HT1080 (cell line): ENCODE measurements around the gene HTATIP2.

RAMPAGE:
- cytosol, long total RNA = no peak
- long total RNA = no peak
- nucleus, long total RNA = no peak
These were observed 125.1 kb downstream of the DBX1 start for GRCh38 chr11:20035217-20035617.

GRCh38 chr11:20042197-20042886, 117.9 kb downstream of the DBX1 start:
RAMPAGE:
- cytosol, long total RNA = no peak
- long total RNA = no peak
- nucleus, long total RNA = no peak

GRCh38 chr11:20363423-20364730, at the start of gene HTATIP2:
Gene HTATIP2, plus strand, starts transcription at chr11:20363714.
RAMPAGE:
- cytosol, long total RNA = no peak
- long total RNA = no peak
- nucleus, long total RNA = no peak

RAMPAGE:
- cytosol, long total RNA = no peak
- long total RNA = no peak
- nucleus, long total RNA = no peak
These were observed 86.9 kb downstream of the PRMT3 start for GRCh38 chr11:20474267-20475025.

DNA sequence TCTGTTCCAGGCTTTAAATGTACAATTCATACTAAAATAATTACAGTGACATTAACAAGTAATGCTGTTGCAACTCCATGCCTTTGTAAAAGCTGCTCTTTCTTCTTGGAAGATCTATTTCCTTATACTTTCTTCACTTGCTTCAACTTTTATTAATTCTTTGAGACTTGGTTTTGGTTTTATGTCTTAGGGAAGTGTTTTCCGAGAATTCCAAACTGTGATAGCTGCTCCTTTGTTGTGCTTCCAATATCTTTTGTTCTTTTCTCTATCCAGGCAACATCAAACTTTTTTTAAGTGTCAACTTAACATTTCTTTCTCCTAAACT, 120.9 kb upstream of the CCDC179 start:
RAMPAGE:
- cytosol, long total RNA = no peak
- long total RNA = no peak
- nucleus, long total RNA = no peak

DNA sequence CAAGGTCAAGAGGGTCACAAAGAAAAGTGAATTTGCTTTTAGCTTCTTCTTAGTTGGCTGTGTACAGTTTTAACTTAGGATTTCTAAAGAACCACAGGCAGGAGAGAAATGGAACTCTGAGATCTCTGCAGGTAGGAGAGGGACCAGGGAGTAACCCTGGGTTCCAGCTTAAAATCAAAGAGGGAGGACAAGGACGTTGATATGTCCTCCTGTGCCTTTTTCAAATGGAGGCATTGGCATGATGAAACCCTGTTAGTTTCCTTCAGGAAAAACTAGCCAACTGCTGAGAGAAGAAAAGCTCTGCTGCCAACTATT, 331.9 kb downstream of the LUZP2 start:
RAMPAGE:
- cytosol, long total RNA = no peak
- long total RNA = no peak
- nucleus, long total RNA = no peak

GRCh38 chr11:26522987-26523493, 49.0 kb downstream of the MUC15 start:
RAMPAGE:
- cytosol, long total RNA = no peak
- long total RNA = no peak
- nucleus, long total RNA = no peak

RAMPAGE:
- cytosol, long total RNA = no peak
- long total RNA = no peak
- nucleus, long total RNA = no peak
These were observed 119.9 kb upstream of the SLC5A12 start for GRCh38 chr11:26841808-26842116.

GRCh38 chr11:26947370-26948126, 46.4 kb upstream of the FIBIN start:
RAMPAGE:
- cytosol, long total RNA = no peak
- long total RNA = no peak
- nucleus, long total RNA = no peak

GRCh38 chr11:27219412-27220337, 143.3 kb downstream of the CCDC34 start:
RAMPAGE:
- cytosol, long total RNA = no peak
- long total RNA = no peak
- nucleus, long total RNA = no peak

DNA sequence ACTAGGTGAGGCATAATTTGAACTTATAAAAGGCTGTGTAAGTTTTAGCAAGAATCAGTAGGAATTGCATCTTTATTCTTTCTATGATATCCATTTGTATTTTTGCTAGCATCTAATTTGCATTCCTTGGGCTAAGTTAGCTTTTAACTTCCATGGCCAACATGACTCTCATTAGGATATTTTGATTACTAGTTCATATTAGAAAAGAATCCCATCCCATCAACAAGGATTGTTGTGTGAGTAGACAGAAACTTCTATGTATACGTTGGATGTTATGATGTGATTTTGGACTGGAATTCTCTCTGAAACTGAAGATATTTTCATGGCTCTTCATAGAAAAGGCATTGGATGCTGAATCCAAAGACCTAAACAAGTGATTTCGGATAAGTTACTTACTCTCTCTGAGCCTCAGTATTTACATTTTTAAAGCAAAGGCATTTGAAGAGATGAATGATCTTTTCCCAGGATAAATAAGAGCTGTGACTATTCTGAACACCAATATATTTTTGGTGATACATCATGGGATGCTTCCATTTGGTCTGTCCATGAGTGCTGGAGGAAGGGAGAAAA, 104.7 kb downstream of the CCDC34 start:
RAMPAGE:
- cytosol, long total RNA = no peak
- long total RNA = no peak
- nucleus, long total RNA = no peak

DNA sequence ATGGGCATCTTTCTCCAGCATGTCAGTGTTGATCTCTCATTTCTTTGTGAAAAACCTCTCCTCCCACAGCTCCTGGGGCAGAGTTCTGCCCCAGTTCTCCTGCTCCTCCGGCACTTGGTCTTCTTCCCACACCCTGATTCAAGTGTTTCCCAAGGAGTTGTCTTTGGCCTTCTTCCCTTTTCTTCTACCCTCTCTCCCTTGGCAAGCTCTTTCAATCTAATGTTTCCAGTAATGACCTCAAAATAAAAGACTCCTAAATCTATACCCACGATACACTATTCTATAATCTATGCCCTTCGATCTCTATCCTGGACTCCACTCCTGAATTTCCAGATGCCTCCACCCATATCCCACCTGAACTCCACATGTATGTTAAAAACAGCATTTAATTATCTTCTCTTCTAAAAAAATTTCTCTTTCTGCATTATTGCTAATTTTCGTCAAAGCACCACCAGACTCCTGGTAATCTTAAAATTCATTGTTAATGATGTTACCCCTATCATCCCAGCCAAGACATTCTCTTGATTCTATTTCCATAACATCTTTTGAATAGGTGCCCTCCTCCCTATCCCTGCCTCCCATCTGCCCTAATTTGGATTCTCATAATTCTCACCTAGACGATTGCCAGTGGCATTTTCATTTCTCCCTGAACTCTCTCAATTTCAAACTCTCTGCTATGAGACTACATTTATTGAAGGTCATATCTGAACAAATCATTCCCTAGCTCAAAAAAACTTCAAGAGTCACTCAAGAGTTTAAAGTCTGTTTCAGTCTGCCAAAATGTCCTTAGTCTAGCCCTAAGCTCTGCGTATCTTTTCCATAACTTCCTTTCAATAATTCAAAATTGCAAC, 42.4 kb upstream of the CCDC34 start:
RAMPAGE:
- cytosol, long total RNA = no peak
- long total RNA = no peak
- nucleus, long total RNA = no peak

DNA sequence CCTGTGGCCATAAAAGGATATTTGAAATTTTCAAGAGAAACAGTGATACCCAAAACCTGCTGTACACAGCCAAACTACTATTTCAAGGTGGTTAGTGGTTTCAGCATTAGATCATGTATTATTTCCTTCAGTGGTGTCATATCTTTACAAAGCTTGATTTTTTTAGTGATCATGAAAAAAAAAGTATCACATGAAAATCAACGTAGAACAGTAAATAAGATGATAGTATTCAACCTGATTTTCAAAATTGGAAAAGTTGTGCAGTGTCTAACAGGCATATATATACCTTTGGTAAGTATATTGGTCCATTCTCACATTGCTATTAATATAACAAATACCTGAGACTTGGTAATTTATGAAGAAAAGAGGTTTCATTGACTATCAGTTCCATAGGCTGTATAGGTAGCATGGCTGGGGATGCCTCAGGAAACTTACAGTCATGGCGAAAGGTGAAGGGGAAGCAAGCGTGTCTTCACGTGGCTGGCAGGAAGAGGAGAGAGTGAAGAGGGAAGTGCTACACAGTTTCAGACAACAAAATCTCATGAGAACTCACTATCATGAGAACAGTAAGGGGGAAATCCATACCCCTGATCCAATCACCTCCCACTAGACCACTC, 137.2 kb downstream of the METTL15 start:
RAMPAGE:
- cytosol, long total RNA = no peak
- long total RNA = no peak
- nucleus, long total RNA = no peak

RAMPAGE:
- cytosol, long total RNA = no peak
- long total RNA = no peak
- nucleus, long total RNA = no peak
These were observed 856.9 kb downstream of the KCNA4 start for GRCh38 chr11:29159885-29160433.

DNA sequence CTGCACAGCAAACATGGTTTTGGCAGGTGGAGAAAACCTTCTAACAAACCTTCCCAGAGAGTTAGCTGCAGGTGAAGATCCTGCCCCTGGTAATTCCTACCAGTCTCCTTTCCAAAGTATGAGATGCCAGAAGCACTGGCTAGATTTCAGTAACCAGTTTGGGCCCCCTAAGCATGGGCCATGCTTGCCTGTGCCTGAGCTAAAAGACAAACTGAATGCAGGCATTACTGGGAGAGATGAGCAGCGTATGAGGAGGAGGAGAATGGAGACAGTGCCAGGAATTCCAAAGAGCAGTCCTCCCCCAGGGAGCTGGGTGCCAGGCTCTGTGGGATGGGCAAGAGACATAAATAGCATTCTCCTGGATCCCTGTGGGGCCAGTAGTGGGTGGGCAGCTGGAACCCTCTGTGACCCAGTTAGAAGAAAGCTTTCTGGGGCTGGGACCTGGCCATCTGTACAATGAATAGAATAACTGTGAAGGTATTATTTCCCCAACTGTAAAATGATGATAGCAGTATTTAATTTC, 235.6 kb downstream of the KCNA4 start:
RAMPAGE:
- cytosol, long total RNA = no peak
- long total RNA = no peak
- nucleus, long total RNA = no peak

DNA sequence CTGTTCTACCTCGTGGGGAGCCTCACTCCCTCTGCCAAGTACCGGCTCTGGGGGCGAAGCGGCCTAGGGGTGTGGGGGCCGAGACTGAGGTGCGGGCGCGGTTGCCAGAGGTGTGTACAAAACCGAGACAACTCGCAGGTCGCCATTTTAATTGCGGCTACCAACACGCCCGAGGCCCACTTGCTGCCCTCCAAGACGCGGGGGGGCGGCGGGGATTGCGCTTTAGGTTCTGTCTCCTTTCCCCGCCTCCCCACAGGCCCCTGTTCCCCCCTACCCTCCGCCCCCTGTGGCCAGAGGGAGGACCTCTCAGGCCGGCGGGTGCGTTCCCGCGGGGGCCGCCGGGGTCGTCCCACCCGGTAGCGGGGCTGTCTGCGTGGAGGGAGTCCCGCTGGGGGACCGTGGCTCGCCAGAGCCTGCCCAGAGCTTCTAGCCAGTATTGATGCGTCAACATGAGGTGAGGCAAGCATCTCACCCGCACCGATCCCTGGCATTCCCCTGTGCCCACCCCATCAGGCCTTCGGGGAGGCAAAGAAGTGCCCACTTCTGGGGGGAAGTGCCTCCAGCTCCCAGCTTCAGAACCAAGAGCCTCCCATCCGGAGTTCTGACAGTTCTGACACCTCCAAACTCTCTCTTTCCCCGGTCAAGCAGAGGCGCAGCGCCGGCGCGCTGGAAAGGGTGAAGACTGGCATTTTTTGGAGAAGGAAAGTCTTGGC, 2.9 kb upstream of the PAX6 start:
RAMPAGE:
- cytosol, long total RNA = no peak
- long total RNA = no peak
- nucleus, long total RNA = no peak

RAMPAGE:
- cytosol, long total RNA = no peak
- long total RNA = no peak
- nucleus, long total RNA = no peak
These were observed 134.7 kb upstream of the RCN1 start for GRCh38 chr11:31956129-31956563.

RAMPAGE:
- cytosol, long total RNA = no peak
- long total RNA = no peak
- nucleus, long total RNA = no peak
These were observed 14.3 kb downstream of the WT1 start for GRCh38 chr11:32420705-32421717.

RAMPAGE:
- cytosol, long total RNA = no peak
- long total RNA = no peak
- nucleus, long total RNA = no peak
These were observed 8.5 kb downstream of the WT1 start for GRCh38 chr11:32426627-32427508.

GRCh38 chr11:32434294-32435136, 824 bp downstream of the WT1 start:
RAMPAGE:
- cytosol, long total RNA = no peak
- long total RNA = no peak
- nucleus, long total RNA = no peak